Mammary microvascular endothelial cell (primary cell): ENCODE measurements around the genes SLC25A52, KLHL14 and GALNT1.

GRCh38 chr18:31679299-31679887 is 5.0 kb downstream of the B4GALT6 start:
- RAMPAGE, long total RNA: no peak

DNA sequence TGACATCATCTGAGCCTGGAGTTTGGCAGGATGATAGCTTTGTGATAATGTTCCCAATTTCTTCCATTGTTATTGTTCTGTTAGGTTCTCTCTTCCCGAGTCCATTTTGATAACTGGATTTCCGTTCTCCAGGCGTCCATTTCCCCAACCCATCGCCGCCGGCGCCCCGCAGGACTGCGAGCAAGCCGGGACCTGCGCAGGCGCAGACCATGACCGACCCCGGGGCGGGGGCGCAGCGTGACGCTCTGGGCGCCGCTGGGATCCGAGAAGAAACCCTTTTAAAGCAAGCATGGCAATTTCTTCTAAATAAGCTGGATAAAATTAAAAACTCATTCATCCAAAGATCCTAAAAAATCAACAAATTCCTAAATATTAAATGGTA is at the start of gene SLC25A52:
TSS of gene SLC25A52 (minus strand) at position 178 of the 382 bp plus-strand sequence.
- RAMPAGE, long total RNA: no peak

DNA sequence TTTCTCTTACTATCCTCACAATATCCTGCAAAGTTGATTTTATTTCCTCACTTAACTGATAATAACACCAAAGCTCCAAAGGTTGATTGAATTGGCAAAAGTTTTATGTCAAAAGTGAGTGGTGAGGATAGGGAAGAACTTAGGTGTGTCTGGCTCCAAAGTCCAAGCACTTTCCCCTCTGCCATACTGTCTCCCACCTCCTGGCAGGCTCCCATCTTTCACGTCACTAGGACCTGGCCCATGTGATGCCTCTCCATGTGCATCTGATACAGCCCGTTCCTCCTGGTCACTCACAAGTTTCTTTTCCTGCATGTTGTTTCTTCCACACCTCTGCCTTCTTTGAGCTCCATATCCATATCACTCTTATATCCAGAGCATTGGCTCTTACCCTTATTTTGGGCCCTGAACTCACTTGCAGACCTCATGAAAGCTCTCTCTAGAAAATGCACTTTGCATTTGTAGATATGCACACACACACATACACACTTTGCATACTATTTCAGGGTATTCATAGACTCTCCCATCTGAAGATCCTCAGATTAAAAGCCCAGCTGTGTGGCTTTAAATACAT is 12.2 kb downstream of the MEP1B start:
- RAMPAGE, long total RNA: no peak

DNA sequence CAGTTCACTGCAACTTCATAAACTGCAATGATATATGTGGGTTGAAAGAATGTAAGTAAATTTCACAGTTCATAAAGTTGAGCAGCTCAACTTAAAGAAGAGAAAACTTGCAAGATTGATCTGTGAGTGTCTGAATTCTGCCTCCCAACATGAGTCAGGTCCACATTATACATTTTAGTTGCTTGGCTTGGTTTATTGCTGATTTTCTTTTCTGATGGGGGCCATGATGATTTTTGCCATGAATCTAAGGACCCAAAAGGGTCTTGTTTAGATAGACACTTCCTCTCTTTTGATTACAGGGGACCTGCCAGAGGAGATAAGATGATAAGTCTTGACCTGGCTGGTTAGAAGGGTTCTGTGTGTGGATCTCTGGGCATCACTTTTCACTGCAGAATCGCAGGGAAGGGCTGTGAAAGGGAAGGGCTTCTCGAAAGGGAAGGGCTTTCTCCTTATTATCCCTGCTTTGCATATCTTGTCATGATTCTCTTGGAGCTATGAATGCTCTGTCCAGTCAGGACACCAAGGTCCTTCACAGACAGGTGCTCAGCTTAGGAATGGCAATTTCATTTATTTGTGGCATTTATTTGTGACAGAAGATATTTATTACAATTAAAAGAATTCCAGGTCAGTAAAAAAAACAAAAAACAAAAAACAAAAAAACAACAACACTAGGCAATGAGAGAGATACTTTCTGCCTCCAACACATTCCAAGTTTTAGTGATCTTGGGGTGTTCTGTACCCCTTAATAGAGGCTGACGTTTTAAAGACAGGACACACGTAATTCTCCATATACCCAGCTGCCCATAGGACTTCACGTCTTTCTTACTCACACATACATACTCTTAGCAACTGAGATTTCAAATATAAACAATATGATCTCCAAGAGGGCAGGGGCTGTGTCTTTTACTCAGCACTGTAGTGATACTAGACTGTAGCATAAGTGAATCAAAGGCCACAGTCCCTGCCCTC is 75.1 kb downstream of the MEP1B start:
- RAMPAGE, long total RNA: no peak

DNA sequence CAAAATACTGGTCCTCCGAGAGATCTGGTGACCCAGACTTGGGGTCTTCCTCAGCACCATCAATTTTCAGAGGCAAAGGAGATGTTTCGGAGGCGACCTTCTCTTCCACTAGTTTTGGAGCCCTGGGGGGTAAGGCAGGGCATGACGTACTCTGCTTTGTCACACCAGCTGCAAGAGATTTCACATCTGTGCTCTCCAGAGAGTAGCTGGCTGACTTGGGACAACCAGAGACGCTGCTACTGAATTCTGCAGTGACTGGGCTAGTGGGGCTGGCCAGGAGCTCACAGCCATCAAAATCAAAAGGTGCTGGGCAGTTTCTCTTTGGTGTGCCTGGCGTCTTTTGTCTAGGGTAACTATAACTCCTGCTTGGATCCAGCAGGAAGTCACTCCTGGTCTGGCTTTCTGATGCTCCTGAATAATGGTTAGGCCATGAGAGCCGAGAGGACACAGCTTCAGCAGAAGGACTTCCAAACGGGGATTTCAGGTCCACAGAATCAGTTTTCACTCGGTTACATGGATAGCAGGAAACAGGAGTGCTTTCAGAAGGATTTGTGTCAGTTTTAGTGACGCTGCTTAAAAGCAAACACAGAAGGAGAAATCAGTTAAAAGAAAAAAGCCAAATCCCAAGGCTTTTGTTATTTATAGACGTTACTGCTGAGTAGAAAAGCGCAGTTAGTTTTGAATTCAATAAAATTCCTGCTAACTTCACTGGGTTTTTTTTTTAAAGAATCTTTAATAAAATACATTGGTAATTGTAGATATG is 78.5 kb downstream of the MEP1B start:
- RAMPAGE, long total RNA: no peak

- RAMPAGE, long total RNA: no peak
These were observed 97.5 kb downstream of the MEP1B start for GRCh38 chr18:32286890-32288229.

DNA sequence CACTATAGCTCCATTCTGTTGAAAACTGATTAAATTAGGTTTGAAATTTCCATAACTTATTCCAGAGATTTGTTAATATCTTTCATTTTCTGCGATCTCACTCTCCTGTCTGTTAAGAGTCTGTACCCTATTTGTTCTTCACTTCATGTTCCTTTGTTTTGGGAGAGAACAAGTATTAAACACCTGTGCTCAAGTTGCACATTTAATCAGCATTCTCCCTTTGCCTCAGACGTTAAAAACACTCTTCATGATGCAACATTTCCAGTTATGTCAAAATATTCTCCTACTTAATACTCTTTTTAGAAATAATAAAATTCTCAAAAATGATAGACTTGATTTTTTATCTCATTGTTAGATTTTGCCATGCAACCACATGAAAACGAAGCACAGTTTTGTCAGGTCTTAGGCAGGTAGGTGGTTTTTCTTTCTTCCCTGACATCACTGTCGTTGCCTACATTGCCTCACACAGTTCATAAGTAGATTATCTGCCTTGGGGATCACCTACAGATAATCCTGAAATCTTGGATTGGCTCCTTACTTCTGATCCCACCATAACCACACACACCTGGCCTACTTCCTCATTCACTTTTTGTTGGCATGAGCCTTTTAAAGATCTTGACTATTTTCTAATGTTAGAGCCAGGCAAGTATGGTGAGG is 109.8 kb downstream of the GAREM1 start:
- RAMPAGE, long total RNA: no peak

DNA sequence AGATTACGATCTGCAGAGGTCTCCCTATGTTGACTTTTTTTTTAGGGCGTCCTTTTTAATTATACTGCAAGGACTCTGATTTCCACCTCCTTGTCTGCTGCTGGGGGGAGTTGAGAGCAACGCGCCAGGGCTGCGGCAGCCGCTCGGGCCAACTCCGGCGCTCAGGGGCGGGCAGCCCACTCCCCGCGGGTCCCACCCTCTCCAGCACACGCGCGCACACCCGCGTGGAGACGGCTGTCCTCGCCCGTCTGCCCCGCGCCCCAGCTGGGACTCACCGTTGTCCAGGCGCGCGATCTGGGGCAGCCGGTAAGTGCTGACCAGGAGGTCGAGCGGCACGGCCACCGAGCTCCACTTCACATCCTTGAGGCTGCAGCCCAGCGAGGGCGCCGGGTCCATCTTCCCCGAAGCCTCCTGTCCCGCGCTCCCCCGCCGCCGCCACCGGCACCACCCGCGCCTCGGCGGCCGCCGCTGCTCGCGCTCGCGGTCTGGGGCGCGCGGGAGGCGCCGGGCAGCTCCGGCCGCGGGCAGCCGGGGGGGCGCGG is 578 bp downstream of the GAREM1 start:
- RAMPAGE, long total RNA: no peak

- RAMPAGE, long total RNA: no peak
These were observed 754 bp upstream of the GAREM1 start for GRCh38 chr18:32471453-32471818.

DNA sequence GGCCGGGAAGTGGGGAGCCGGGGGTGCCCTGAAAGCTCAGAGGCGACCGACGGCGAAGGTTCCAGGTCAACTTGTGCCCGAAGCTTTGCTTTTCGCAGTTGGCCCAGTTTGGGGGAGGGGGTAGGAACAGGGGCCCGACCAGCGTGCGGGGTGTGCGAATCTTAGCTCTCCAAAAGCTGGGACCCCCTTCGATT is 1.9 kb downstream of the KLHL14 start:
- RAMPAGE, long total RNA: no peak

DNA sequence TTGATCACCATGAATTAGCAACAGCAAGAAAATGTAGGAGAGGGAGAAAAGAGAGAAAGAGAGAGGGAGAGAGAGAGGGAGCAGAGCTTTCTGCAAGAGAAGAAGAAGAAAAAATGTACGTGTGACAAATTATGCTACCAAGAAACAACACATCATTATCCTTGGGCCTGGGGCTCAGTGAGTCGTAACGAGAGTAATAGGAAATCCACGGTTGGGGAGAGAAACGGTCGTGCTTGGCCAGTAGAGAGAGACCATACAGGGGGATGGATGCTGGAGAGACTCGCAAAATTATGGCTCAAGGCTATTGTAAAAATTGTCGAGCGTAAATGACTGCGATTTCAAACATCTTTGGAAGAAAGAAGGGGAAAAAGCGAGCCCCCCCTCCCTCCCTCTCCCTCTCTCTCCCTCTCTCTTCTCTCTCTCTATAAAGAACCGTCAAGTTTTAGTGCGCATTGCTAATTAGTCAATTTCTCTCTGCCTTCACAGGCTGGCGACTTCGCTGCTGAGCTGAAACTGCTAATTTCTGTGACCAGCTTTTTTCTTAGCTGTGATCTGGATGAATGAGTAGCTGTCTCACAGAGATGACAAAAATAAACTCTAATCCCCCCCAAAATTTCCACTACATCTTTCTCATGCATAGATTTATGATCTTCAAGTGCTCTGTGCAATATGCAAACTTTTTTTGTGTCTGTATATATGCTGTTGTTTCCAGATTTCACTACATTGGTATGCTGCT is at the start of gene KLHL14:
TSS of gene KLHL14 (minus strand) at position 195 of the 736 bp plus-strand sequence.
- RAMPAGE, long total RNA: no peak

- RAMPAGE, long total RNA: no peak
These were observed 324.2 kb downstream of the CCDC178 start for GRCh38 chr18:33116293-33116815.

GRCh38 chr18:34494387-34494718 is 215.7 kb upstream of the DTNA start:
- RAMPAGE, long total RNA: no peak

DNA sequence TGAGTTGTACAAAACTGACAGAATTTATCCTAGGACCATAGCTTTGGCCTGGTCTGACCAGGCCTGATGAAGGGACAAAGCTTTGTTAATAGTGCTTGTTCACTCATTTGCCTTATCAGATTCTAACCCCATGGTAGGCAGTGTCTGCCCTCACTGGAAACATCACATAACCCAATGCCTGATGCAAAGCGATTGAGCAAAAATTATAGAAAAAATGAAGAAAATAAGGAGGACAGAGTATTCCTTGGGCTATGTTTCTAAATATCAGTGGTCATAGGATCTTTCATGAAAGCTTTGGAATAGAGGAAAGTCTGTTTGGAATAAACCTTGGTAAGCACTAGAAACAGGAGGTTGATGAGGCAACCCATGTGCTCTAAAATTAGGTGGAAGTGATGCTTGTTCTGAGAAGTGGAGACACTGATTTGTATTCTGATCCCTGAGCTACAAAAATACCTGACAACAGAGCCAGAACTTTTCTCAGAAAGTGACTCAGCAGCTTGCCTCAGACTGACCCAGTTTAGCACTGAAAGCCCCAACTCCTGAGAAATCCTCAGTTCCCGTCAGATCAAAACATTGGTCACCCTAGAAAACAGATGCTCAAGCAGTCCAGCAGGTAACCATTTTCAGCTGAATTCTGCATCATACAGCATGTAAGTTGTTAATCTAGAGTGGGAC is 131.4 kb upstream of the MAPRE2 start:
- RAMPAGE, long total RNA: no peak

DNA sequence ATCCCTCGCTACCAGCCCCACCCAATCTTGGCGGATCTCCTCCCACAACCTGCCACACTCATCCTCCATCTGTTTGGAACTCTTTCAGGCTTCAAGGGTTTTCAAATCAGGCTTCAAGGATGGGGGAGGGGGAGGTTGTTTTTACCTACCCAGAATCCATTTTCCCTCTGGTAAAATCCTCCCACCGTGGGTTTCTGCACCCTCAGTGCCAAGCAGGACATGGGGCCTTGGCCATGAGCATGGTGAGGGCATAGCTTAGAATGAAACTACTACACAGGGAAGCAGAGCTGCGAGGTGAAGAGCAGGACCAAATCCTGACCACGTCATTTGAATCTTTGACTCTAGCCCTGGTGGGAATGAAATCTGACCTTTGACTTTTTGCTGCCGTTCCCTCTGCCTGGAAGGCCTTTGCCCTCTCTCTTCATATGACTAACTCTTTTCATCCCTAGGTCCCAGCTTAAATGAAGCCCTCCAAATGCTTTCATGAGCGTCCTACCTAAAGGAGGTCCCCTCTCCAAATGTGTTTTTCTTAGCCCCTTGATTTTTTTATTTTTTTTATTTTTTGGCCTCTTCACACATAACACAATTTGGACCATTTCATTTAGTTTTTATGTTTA is 112.9 kb upstream of the MAPRE2 start:
- RAMPAGE, long total RNA: no peak

DNA sequence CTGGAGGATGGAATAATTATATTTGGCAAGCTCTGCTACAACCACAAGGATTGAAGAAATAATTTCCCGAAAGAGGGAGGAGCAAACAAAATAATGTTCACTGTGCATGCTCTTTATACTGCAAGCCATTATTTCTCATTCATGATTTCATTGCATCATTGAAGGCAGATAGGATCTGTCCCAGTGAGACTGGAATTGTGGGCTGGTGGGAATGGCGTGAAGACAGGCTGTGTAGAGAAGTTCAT is 12.7 kb upstream of the MAPRE2 start:
- RAMPAGE, long total RNA: no peak

DNA sequence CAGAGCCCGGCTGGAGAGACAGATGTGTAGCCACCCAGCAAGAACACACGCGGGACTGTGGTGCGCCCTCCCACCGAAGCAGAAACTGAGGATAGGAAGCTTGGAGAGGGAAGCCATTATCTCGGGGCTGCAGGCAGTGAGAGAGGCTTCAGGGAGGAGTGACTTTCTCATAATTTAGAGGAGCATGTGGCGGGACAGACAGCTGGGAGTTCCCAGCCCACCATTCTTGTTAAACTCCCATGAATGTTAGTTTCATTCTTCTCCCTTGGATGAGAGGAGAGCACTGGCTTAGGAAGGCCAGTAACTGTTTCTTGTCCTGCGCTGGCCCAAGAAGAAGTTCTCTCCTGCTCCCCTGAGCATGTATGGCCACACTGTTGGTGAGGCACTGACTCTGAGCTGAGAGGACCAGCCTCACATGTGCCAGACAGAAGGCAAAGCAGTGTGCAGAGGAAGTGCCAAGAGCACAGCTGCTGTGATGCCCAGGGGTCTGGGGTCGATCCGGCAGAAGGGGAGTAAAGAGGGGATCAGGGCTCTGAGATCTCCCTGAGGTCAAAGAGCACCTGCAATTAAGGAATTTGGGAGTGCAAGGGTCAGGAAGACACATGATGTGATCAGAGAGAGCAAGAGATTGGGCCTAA is 96.6 kb downstream of the MAPRE2 start:
- RAMPAGE, long total RNA: no peak

GRCh38 chr18:35172425-35172982 is 68.3 kb upstream of the ZNF397 start:
- RAMPAGE, long total RNA: no peak

DNA sequence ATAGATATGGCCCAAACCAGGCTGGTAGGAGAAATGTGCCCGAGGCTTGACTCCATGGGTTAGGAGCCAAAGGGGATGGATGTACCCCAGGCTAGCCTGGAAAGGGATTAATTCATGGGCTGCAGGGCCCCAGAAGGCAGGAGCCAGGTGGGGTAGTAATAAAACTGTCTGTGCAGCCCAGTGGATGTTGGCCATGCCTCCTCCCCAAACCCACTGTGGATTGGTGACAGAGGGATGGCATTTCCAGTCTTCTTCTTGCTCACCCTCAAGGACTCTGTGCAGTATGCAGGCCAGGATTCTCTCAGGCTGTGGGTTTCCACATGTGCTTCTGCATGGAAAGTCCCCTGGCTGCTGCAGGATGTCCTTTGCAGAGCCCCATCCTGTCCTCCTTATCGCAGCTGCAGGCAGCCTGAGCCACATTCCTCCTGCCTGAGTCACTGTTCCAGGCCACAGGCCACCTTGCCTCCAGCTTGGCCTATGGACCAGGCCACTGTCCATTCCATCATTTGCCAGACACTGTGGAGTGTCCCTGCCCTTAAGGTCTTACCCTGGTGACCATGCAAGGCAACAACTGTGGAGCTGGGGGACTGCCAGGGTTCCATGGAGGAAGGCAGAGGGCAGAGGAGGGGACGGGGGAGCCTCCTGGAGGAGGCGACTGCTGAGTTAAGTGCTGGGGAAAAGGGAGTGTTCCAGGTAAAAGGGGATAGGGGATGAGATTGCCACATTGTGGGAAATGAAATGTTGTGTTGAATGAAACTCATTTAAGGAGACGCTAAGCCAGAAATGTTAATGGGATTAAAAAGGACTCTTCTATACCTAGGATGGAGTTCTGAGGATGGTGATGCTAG is 38.9 kb downstream of the INO80C start:
- RAMPAGE, long total RNA: no peak

GRCh38 chr18:35581659-35582500 is at the start of gene GALNT1:
Gene GALNT1 (plus strand): TSS chr18:35581740.
- RAMPAGE, long total RNA: no peak